SK-MEL-5 (cell line): ENCODE measurements around the gene MORF4L1.

RAMPAGE:
- cytosol, long total RNA: no peak
- long total RNA: no peak
- nucleus, long total RNA: no peak
Measured at GRCh38 chr15:77155568-77156404, 84.9 kb upstream of the TSPAN3 start.

RAMPAGE:
- cytosol, long total RNA: no peak
- long total RNA: no peak
- nucleus, long total RNA: no peak
Measured at GRCh38 chr15:77233380-77233819, 162.5 kb upstream of the TSPAN3 start.

DNA sequence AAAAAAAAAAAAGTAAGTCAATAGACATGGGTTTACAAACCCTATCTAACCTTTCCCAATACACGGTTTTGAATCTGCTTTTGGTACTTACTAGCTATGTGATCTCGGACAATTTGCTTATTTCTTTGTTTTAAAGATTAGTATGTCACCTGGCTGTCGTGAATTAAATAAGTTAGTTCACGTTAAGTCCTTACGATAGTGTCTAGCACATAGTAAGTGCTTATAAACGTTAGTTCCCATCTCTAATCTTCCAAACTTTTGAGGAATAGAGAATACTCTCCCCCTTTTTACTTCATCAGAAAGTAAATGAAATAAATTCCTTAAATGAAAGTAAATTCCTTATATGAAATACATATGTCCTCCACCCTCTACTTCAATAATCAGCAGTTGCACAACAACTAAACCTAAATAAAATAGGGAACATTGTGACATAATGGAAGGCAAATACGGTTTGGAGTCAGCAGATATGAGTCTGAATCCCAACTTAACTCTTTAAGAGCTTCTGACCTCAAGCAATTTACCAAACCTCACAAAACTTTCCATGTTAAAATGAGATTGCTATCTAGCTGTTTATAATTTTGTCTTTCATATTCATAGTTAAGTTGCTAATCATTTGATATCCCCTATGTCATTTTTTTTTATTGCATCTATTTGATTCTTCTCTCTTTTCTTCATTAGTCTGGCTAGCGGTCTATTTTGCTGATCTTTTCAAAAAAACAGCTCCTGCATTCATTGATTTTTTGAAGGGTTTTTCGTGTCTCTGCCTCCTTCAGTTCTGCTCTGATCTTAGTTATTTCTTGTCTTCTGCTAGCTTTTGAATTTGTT is 134.6 kb downstream of the PEAK1 start:
RAMPAGE:
- cytosol, long total RNA: no peak
- long total RNA: no peak
- nucleus, long total RNA: no peak

RAMPAGE:
- cytosol, long total RNA: no peak
- long total RNA: no peak
- nucleus, long total RNA: no peak
Measured at GRCh38 chr15:77497827-77498513, 77.3 kb downstream of the HMG20A start.

RAMPAGE:
- cytosol, long total RNA: no peak
- long total RNA: no peak
- nucleus, long total RNA: no peak
Measured at GRCh38 chr15:77568781-77569227, 63.9 kb downstream of the LINGO1 start.

RAMPAGE:
- cytosol, long total RNA: no peak
- long total RNA: no peak
- nucleus, long total RNA: no peak
Measured at GRCh38 chr15:77888864-77889657, 188.4 kb downstream of the TBC1D2B start.

GRCh38 chr15:78000005-78000639 is 77.4 kb downstream of the TBC1D2B start:
RAMPAGE:
- cytosol, long total RNA: no peak
- long total RNA: no peak
- nucleus, long total RNA: no peak

DNA sequence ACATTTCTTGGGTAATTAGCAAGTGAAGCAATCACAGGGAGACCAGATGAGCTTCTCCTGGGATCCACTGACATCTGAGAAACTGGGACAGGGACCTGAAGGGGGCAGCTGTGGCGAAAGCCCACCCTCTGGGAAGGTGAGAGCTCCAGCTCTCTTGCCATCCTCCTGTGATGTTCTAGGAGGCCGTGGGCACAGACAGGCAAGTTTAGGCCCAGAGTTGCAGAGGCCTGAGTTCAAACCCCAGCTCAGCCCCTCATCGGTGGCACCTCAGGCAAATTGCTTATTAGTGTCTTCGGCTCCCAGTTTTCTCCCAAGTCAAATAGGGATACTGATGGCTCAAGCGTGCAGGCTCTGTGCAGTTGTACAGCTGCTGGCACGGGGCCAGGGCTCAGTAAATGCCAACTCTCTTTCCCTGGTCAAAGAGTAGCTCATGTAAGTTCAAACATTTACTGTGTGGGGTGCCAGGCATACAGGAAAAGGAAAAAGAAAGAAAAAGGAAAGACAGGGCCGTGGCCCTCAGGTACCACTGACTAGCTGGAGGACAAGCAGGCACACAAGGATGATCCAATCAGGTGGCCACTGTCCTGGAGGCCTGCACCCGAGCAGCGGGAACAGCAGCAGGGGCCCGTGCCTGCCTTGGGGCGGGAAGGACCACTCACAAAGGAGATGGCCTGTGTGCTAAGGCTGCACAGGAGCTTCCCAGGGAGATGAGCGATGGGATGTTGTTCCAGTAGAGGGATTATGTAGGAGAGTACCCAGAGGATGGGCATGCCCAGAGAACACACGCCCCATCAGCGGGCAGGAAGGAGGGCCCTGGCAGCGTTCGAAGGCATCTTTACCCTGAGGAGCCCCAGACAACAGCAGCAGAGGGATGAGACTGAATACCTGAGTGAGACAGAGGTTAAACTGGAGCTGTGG is 70.9 kb downstream of the TBC1D2B start:
RAMPAGE:
- cytosol, long total RNA: no peak
- long total RNA: no peak
- nucleus, long total RNA: no peak

DNA sequence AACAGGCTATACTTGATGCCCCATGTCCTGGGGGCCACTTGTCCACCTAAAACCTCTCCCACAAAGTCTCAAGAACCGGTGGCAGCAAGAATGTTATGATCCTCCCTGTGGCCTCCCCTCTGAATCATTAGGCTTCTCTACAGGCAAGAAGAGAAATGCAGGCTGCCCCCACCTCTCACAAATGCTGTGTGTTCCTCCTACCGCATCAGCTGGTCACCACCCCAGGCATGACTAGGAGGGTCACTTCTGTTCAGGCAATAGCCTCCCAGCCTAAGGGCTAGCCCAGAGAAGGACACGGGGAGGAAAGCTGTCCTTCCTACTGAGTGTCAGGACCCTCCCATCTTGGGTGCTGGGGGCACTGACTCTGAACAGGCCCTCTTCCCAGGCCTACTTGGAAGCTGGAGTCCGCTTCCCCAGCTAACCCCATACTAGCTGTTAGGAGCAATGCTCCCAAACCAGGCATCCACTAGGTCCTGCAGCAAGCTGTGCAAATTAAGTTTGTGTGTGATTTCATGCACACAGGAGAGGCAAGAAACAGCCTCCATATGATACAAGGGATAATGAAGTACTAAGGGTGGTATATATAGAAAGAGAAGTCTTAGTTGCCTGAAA is 54.1 kb downstream of the TBC1D2B start:
RAMPAGE:
- cytosol, long total RNA: no peak
- long total RNA: no peak
- nucleus, long total RNA: no peak

RAMPAGE:
- cytosol, long total RNA: no peak
- long total RNA: no peak
- nucleus, long total RNA: no peak
Measured at GRCh38 chr15:78047858-78048357, 29.6 kb downstream of the TBC1D2B start.

RAMPAGE:
- cytosol, long total RNA: no peak
- long total RNA: no peak
- nucleus, long total RNA: no peak
Measured at GRCh38 chr15:78048495-78049054, 28.9 kb downstream of the TBC1D2B start.

RAMPAGE:
- cytosol, long total RNA: no peak
- long total RNA: no peak
- nucleus, long total RNA: no peak
Measured at GRCh38 chr15:78049586-78049976, 27.9 kb downstream of the TBC1D2B start.

RAMPAGE:
- cytosol, long total RNA: no peak
- long total RNA: no peak
- nucleus, long total RNA: no peak
Measured at GRCh38 chr15:78049977-78050546, 27.4 kb downstream of the TBC1D2B start.

DNA sequence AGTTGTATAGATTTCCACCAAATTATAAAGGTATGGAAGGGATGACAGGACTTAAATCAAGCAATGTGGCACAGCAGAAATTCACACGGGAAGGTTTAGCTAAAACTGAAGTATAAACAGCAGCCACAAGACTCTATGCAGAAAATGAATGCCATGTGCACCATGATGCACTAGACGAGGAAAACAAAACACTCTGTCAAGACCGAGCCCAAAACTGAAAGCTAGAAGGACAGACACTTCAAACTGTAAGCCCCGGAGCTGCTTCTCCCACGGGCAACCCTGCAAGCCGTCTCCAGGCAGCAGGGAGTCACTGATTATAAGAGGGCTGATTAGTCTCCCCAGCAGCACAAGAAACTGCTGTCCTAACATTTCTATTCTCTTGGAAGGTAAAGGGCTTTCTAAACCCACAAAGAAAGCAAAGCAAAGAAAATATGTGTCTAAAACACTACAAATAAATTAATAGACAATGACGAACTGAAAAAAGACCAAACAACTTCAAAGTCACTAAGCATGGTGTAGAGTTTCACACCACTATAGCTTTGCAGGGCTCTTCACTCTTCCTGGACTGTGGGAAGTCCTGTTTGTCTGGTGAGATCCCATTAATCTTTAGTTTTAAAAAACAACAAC is 15.6 kb downstream of the TBC1D2B start:
RAMPAGE:
- cytosol, long total RNA: no peak
- long total RNA: no peak
- nucleus, long total RNA: no peak

GRCh38 chr15:78197562-78198121 is 36.7 kb downstream of the ACSBG1 start:
RAMPAGE:
- cytosol, long total RNA: no peak
- long total RNA: no peak
- nucleus, long total RNA: no peak

DNA sequence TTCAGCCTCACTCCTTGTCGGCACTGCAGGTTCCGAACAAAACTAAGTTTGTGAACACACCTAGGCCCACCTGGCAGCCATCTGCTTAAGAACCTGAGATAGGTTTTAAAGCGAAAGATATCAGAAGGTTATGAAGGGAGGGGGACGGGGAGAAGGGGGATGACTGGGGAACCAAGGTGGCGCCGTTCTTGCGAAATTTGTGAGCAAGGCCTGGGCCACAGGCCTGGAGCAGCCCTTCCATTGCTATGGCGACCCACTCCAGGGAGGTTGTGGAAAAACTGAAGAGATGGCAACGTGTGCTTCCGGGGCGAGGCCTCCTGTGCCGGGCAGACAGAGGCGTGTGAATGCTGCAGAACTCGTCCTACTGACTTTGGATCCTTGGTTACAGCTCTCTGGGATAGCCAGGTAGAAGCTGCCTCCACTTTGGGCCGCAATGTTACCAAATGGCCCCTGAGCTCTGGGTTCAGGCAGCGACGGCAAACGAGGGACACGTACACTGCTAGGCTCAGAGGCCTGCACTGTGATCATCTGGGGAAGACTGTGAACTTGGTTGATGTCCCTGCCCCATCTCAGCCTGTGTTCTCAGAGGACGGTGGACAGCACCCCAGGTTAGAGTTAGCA is 25.1 kb downstream of the ACSBG1 start:
RAMPAGE:
- cytosol, long total RNA: no peak
- long total RNA: no peak
- nucleus, long total RNA: no peak

DNA sequence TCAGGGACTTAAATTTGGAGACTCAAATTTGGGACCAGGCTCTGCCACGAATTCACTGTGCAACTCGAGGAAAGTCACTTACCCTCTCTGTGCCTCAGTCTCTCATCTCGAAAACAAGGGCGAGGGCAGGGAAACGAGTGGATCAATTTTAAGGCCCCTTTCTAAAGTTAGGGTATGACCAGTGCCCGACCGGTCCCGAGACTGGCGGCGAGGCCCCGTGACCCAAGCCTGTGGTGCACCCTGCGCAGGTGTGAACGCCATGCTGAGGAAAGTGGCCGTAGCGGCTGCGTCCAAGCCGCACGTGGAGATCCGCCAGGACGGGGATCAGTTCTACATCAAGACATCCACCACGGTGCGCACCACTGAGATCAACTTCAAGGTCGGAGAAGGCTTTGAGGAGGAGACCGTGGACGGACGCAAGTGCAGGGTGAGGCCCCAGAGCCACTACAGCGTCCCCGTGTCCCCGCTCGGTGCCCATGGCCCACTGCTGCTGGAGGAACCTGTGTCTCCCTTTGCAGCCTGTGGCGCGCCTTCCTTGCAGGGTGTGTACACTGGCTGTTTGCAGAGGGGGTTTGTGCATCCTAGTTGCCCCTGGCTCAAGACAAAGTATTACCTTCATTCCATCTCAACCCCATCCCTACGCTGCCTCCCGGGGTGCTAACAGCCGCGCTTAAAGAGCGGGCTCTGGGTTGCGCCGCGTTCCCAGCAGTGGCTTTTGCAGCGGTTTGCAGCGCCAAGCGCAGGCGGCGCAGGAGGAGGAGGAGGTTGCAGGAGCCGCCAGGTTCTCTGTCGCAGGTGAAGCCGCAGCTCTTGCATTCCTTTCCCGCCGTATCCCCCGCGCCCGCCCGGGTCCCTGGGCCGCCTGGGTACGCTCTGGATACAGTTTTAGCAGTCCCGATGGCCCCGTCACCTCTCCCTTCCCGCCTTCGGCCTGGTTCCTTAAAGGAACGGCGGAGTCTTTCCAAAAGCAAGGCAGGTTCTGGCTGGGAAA is 937 bp downstream of the CRABP1 start:
RAMPAGE:
- cytosol, long total RNA: no peak
- long total RNA: no peak
- nucleus, long total RNA: no peak

DNA sequence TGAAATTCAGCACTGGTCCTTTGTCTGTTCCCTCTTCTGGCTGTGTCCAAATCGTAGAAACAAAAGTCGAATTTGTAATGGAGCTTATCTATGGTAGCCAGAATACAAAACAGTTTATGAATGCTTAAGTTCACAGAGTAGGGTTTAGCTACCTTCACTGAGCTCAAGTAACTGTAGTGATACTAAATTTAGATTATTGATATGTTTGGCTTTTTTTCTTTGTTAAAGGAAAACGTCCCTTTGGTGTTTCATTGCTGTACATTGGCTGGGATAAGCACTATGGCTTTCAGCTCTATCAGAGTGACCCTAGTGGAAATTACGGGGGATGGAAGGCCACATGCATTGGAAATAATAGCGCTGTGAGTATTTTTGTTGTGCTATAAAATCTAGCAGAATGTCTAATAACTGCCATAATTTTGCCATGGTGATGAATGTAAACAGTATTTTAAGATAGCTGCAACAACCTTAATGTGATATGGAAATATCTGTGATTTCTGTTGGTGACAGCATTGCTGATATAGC is 5.2 kb downstream of the PSMA4 start:
RAMPAGE:
- cytosol, long total RNA: no peak
- long total RNA: no peak
- nucleus, long total RNA: no peak

DNA sequence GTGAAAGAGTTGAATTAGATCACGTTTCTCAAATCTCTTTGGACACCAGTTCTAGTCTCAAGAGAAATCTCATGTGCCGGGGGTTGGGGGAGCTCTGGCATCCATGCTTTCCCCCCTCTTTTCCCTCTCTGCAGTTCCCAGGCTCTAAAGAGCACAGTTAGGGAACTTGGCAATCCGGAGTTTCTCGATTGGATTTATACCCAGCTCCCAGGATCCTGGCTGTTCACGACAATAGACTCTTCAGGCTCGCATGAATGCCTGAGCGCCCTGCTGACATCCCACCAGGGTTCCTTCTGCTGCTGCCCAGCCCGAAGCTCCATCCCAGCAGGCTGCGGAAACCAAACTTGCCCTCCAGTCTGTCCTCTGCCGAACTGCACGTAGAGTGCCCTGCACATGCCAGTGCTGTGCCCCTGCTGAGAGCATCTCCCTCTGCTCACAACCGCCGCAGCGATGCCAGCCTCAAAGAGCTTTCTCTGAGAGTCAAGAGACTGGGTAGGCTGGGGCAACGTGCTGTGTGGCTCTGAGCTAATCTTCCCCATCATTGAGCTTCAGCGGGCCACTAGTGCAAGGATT is 6.9 kb downstream of the ADAMTS7 start:
RAMPAGE:
- cytosol, long total RNA: no peak
- long total RNA: no peak
- nucleus, long total RNA: no peak

DNA sequence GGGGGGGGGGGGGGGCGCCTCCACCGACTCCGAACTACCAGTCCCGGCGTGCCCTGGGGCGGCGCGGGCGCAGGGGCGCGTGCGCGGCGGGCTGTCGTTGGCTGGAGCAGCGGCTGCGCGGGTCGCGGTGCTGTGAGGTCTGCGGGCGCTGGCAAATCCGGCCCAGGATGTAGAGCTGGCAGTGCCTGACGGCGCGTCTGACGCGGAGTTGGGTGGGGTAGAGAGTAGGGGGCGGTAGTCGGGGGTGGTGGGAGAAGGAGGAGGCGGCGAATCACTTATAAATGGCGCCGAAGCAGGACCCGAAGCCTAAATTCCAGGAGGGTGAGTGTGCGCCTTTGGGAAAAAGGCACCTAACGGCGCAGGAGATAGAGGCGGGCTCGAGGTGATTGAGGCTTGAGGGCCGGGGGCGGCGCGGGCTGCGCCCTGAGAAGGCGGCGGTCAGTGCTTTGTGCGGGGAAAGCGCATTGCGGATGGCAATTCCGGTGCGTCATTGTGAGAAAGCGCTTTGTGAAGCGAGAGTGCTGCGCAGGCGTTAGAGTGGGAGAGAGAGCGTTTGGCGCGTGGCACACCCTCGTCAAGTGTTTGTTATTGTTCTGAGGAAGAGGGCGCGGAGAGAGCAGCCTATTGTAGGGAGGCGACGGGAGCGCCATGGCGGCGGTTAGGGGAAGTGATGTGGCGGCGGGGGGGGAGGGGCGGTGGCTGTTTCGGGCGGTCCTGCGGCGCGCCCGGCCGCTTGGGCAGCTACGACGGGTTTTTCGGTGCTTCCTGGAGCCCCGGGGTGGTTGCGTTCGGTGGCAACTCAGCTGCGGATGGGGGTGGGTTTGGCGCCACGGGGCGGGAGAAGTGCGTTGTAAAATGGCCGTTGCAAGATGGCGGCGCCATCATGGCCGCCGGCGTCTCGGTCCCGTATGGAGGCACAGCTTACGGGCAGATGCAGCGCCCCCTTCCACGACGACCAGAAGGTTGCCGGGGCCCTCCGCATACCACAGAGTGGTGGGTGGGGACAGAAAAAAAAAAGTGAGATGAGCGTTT is at the start of gene MORF4L1:
TSS of gene MORF4L1 (plus strand) at position 154 of the 1,032 bp plus-strand sequence.
RAMPAGE:
- cytosol, long total RNA: start-site peak on the plus strand centred at position 235 of the sequence, 142 bp wide, 3,950 and 1,723 reads in 2 replicates
- long total RNA: start-site peak on the plus strand centred at position 232 of the sequence, 147 bp wide, 2,902 and 564 reads in 2 replicates
- nucleus, long total RNA: no peak